ENCODE measurements around a stretch of chr2.

- RRBS: no CpG with 5 or more reads among the region's 3 CpGs
Observed at GRCh38 chr2:184425489-184425813, 172.9 kb upstream of the ZNF804A start.

GRCh38 chr2:186676603-186677164, 17.2 kb upstream of the FAM171B start:
- RRBS: no CpG with 5 or more reads among the region's 4 CpGs

DNA sequence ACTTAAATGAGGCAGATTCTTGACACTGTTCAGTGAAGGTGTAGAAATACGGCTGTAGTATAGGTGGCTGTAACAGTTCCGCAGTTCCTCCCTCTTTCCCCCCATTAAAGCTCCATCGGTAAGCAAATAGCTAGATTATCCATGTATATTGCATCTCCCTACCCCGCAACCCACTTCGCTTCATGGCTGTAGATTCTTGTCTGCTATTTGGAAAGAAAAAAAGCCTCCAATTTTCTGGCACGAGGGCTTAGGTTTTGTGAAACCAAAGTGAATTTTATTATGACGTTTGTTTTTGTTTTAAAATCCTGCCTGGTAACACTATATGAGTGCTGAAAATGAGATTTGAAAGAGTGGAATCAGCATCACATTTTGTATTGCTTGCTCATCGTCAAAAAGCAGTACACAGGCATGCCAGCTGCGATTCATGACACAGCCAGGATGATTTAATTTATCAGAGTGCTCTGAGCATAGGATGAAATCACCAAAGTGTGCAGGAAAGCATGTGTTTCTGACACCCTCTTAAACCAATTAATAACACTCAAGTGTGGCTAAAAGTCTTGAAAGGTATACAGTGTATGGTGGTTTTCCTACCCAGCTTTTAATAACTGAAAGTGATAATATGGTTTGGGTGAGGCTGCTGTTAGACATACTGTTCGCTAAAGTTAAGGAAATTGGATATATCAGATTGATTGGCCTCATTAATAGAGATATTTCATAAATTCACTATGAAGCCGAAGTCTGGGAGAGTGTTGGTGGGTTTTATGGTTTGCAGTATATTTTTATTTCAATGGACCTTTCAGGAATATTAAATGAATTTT, 1.5 kb downstream of the FAM171B start:
- RRBS: no CpG with 5 or more reads among the region's 11 CpGs

GRCh38 chr2:187482769-187483456, 34.9 kb upstream of the CALCRL start:
- RRBS: no CpG with 5 or more reads among the region's 5 CpGs

- RRBS: no CpG with 5 or more reads among the region's 2 CpGs
Observed at GRCh38 chr2:187550858-187551538, 3.2 kb downstream of the TFPI start.

GRCh38 chr2:188298701-188299669, 7.3 kb downstream of the GULP1 start:
- RRBS: no CpG with 5 or more reads among the region's 6 CpGs

- RRBS: no CpG with 5 or more reads among the region's 4 CpGs
Observed at GRCh38 chr2:188527219-188527674, 235.6 kb downstream of the GULP1 start.

DNA sequence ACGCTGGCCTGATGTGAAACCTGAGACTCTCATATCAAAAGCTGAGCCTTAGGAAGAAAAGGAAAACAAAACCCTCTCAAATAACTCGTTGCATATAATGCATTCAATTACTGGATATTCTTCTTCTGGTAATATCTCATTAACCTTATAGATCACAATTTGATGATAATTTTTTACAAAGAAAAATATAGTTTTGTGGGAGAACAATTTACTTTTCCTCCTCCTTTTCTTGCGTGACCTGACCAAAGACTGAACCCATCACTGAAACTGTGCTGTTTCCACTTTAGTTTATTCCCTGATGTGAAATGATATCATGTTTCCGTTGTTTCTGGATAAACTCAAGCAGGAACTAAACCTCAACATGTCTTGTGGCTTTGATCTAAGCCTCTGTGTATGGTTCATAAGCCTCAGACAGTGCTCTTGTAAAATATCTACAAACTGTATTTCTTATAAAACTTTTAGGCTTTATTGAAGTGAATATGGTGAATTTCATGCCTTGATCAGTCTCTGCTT, 332.5 kb downstream of the GULP1 start:
- RRBS: no CpG with 5 or more reads among the region's 4 CpGs

GRCh38 chr2:188969201-188969647, 4.9 kb upstream of the COL3A1 start:
- RRBS: no CpG with 5 or more reads among the region's 3 CpGs

- RRBS: no CpG with 5 or more reads among the region's 2 CpGs
Observed at GRCh38 chr2:188973549-188973890, 653 bp upstream of the COL3A1 start.

DNA sequence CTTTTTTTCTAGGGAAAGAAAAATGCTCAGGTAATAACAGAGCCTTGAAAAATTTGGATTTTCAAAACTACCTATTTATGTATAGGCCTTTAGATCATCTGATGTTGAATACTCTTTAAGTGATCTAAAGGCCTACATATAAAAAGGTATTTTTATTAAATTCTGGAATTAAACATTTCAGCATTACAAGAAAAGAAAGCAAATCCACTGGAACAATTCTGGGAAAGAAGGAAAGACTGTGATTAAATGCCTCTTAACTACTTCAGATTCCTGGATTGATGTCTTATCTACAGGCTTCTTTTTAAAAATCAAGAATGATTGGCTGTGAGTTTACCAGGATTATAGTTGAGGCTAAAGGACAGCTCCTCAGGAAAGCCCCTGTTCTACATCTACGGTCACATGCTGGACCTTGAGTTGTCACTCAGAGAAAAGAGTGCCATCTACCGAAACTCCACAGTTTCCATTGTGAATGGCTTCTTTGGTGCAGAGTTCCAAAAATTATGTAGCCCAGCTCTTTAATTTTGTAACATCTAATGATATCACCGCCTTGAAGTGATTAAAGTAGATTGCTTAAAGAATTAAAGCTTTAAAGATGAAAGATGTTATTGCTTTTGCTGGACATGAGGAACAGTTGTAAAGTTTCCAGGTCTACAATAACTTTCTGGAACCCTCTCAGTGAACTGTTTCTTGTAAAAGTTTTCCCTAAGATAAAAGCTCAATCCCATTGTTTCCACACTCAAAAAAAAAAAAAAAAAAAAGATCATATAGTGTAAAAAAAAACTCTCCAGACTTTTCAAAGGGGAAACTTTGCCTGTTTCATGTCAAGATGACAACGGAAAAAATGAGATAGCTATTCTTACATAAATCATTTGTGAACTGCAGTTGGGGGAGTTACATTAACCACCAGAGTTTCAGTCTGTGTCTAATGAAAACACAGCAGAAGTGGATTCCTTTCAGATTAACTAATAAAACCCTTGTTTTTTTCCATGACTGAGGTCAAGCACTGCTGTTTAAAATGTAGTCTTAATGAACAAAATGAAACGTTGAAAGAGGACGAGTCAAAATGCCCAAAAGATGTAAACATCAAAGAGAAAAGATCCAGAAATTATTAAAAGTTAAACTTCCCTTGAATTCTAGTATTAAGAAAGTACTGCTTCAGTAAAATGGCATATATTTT, 4.2 kb downstream of the COL3A1 start:
- RRBS: no CpG with 5 or more reads among the region's 6 CpGs

DNA sequence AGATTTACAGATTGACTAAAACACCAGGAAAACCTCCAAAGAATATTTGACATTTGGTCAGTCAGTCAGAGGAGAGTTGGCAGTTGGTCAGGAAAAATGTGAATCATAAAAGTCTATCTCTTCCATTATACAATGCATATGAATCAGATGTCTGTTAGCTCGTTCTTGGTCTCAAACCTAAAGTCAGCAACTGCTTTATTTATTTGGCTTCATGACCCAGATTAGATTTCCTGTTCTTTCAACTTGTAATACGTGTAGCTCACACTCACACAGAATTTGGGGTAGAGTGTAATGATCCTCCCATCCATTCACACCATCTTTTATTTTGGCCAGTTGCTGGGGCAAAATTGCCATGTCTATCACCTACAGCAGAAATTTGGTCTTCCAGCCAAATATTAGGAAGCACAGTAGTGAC, 81.9 kb upstream of the COL5A2 start:
- RRBS: no CpG with 5 or more reads among the region's 2 CpGs

GRCh38 chr2:189337850-189338049, 103.5 kb upstream of the WDR75 start:
- RRBS: no CpG with 5 or more reads among the region's 1 CpG

- RRBS: no CpG with 5 or more reads among the region's 1 CpG
Observed at GRCh38 chr2:189347354-189347955, 93.8 kb upstream of the WDR75 start.

DNA sequence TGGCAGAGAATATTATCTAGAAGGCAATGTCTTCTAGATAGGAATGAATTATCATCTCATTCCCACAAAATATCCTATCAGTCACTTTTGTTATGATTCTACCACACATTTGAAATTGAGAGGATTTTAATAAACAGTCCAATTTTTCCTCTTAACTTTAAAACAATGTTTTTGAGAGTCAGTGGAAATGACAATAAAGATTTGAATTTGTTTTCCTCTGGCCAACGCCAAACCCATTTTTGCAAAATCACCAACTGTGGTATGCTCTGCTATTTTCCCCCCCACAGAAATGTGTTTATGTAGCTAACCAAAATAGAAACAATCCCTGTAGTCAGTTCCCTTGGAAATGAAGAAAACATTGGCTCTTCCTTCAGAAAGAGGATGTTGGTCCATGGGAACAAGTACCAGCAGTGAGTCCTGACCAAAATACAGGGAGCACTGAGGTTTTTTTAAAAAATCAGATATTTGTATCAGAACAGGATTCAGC, 65.4 kb downstream of the SLC40A1 start:
- RRBS: no CpG with 5 or more reads among the region's 1 CpG

GRCh38 chr2:189581262-189581852, 771 bp upstream of the SLC40A1 start:
- RRBS: no CpG with 5 or more reads among the region's 20 CpGs

DNA sequence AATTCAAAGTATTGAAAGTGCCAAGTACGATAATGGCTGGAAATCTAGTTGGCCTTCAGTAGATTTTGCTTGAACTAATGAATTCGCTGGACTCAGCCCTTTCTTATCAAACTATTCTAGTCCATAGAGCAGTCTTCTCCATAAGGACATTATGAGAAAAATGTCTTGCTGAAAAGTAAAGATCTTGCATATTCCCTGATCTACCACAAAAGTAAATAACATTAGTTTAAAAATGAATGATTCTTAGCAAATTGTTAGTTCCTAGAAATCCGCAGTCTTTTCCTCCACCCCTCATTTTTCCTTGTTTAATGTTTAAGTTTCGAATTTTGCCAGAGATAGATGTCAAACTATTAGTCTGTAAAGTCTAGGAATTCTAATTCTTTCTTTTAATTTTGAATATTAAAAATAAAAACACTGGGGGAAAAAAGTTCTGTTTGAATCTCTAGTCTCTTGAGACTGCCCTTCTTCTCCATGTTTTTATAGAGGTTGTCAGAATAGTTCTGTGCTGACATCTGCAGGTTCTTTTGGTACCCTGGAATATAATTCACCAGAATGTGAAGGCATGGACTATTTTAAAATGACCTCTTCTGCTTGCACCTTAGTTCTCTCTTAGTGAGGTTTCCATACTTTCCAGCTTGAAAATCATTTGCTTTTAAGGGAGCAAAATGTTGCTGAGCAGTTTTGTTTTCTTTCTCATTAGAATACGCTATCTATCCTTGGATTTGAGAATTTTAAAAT, 2.7 kb downstream of the C2orf88 start:
- RRBS: no CpG with 5 or more reads among the region's 5 CpGs

- RRBS: no CpG with 5 or more reads among the region's 9 CpGs
Observed at GRCh38 chr2:190472052-190472874, 62.3 kb downstream of the NEMP2 start.

All from SK-N-MC (cell line).